Vein endothelial cell (primary cell): ENCODE measurements around a stretch of chr17.

GRCh38 chr17:31177249-31177964 lies 82.6 kb downstream of the NF1 start:
- CAGE, long polyA plus RNA = no peak

- CAGE, long polyA plus RNA = no peak
Measured at GRCh38 chr17:31279271-31279653, 17.8 kb downstream of the OMG start.

- CAGE, long polyA plus RNA = no peak
Measured at GRCh38 chr17:31349983-31350469, 28.6 kb upstream of the EVI2A start.

DNA sequence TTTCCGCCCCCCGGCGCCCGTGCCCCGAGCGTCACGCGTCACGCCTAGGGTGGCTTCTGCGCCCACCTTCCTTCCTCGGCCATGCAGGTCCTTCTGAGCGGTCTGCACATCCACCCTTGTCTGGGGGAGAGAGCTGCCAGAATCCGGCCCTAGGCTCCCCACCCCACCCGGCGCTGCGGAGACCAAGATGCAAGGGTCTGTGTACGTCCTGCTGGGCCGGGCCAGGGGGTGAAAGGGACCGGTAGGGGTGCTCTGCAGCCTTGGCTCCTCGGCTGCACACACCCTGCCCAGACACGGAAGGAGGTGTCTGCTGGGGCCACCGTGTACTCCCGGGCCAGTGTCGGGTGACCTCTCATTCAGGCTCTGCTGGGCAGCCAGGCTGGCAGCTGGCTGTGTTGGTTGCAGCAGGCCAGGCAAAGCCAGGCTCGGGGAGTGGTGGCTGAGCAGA lies 745 bp downstream of the RAB11FIP4 start:
- CAGE, long polyA plus RNA = no peak

GRCh38 chr17:31416263-31416978 lies 24.9 kb downstream of the RAB11FIP4 start:
- CAGE, long polyA plus RNA = no peak

GRCh38 chr17:31431997-31432693 lies 40.7 kb downstream of the RAB11FIP4 start:
- CAGE, long polyA plus RNA = no peak

DNA sequence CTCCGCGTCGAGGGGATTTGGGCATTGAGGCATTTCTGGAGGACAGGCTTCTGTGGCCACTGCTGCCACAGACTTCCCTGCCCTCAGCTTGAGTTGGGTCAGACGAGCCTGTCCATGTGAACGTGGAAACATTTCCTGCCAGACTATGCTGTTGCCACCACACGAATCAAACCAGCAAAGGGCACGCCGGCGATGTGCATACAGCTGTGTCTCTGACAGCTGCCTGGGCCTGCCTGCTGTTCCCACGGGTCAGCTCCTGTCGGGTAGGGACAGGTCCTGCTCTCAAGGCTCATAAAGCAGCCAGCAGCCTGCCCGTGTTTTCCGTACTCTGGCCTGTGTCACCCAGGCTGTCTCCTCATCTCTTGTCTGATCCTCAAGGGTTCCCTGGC lies 100.3 kb downstream of the RAB11FIP4 start:
- CAGE, long polyA plus RNA = no peak

GRCh38 chr17:31562483-31563048 lies 171.1 kb downstream of the RAB11FIP4 start:
- CAGE, long polyA plus RNA = no peak

DNA sequence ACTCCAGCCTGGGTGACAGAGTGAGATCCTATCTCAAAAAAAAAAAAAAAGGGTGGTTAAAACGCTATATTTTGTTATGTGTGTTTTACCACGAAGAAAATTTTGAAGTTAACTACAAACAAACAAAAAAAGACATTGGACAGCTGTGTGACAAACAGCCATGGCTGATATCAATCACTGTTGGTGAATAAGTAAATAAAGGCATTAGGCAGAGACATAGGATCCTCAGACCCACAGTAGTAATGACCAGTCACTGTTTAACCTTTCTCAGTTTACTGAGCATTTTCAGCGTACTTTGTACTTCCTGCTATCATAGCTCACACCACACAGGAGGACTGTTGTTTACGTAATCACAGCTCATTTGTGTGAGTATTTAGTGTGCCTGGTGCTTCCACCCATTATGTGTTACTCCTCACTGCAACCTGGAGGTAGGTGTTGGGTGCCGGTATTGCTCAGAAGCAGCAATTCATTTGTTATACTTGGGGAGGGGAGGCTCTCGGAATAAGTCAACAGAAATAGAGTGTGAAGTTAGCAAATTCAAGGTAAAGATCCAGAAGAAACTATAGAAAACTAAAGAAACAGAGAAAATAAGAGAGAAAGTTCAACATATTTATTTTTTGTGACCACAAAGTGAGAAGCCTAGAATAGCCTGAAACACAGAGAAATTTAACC lies 55.3 kb downstream of the COPRS start:
- CAGE, long polyA plus RNA = no peak

DNA sequence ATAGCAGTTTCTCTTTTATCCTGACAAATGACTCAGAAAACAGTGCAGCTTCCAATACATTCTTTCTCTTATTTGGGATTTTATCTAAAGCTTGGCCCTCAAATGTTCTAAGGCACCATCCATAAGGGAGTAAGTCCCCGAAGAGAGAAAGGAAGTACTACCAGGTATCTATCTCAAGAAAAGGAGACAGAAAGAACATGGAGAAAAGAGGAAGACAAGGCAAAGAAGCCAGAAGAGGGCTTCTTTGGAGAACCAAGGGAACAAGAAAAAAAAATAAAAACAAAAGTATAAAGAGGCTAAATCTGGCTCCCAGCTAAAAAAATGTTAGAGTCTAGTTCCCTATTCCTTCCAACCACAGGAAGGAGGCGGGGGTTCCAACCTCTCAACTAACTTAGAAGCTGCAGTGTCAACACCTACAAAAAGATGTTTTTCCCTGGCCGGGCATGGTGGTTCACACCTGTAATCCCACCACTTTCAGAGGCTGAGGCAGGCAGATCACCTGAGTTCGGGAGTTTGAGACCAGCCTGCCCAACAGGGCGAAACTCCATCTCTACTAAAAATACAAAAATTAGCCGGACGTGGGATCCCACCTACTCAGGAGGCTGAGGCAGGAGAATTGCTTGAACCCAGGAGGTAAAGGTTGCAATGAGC lies 13.4 kb downstream of the UTP6 start:
- CAGE, long polyA plus RNA = no peak

- CAGE, long polyA plus RNA = no peak
Measured at GRCh38 chr17:31994247-31995187, 12.7 kb upstream of the LRRC37B start.

DNA sequence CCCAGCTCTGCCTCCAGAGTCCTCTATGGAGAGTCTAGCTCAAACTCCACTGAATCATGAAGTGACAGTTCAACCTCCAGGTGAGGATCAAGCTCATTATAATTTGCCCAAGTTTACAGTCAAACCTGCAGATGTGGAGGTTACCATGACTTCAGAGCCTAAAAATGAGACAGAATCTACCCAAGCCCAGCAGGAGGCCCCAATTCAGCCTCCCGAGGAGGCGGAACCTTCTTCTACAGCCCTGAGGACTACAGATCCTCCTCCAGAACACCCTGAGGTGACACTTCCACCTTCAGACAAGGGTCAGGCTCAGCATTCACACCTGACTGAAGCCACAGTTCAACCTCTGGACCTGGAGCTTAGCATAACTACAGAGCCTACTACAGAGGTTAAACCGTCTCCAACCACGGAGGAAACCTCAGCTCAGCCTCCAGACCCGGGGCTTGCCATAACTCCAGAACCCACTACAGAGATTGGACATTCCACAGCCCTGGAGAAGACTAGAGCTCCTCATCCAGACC lies 14.9 kb downstream of the LRRC37B start:
- CAGE, long polyA plus RNA = no peak

DNA sequence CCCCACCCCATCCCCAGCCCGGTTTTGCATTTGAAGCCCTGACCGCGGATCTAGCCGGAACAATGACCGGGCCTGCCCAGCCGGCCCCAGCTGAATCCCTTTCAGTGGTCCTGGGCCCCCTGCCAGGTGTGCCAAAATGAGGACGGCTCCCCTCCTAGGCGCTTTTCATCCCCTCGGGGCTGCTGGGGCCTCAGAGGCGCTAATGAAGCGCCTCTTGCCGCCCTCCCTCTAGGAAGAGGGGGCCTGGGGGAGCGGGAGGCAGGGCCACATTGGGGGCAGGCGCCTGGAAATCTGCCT lies 57.1 kb upstream of the RHOT1 start:
- CAGE, long polyA plus RNA = no peak

DNA sequence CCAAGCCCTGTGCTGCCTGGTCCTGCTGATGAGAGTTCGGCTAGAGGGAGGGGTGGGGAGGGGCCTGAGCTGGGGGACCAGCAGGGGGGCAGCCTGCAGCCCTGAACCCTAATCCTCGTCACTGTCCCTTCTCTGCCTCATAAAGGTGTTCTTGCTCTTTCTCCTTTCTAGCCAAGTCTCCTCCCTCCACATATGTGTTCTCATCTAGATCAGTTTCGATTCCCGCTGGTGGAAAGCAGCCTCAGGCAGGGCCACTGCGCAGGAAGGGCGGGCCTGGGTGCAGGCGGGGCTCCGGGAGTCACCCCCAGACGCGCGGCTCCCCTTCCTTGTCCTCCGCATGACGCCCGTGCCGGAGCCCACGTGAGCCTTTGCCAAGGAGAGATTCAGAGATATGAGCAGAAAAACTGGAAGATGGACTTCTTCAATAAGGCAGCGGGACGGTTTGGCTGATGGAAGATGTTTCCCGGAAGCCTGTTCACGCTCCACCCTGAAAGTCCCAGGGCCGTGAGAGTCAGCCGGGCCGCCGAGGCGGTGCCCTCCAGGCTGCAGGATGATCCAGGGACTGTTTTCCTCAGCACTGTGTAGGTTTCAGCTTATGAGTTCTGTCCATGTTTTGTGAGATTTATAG lies 14.9 kb upstream of the RHOT1 start:
- CAGE, long polyA plus RNA = no peak

DNA sequence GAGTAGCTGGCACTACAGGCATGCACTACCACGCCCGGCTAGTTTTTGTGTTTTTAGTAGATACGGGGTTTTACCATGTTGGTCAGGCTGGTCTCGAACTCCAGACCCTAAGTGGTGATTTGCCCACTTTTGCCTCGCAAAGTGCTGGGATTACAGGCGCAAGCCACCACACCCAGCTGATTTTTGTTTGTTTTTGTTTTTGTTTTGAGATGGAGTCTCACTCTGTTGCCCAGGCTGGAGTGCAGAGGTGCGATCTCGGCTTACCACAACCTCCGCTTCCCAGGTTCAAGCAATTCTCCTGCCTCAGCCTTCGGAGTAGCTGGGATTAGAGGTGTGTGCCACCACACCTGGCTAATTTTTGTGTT lies 8.9 kb downstream of the ZNF207 start:
- CAGE, long polyA plus RNA = no peak

- CAGE, long polyA plus RNA = no peak
Measured at GRCh38 chr17:32383922-32384289, 33.9 kb downstream of the ZNF207 start.

DNA sequence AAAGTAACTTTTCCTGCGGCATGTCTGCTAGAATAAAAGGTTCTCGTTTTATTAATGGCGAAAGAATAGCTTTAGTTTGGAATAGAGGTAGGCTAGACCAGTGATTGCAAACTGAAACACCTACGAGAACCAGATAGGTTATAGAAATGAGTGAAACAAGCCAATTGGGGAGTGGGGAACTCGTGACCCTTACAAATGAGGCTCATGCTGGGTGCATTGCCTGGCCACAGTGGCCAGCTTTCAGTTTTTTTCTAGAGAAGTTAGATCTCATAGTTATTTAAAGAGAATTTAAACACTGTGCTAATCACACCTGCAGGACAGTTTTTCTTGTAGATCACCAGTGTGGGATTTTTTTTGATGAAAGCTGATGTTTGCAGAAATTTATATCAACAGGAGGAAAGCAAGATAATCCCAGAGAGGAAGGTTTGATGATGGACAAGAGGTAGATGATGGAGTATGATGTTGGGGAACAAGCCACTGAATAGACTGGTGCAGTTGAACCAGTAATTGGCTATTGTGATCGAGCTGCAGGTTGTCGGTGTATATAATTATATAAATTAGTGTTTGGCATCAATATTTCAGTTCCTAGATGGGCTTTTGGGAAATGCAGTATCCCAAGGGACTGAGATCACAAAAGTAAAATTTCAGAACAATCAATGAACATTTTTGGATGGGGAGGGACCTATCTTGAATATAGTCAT lies 36.5 kb downstream of the ZNF207 start:
- CAGE, long polyA plus RNA = no peak

DNA sequence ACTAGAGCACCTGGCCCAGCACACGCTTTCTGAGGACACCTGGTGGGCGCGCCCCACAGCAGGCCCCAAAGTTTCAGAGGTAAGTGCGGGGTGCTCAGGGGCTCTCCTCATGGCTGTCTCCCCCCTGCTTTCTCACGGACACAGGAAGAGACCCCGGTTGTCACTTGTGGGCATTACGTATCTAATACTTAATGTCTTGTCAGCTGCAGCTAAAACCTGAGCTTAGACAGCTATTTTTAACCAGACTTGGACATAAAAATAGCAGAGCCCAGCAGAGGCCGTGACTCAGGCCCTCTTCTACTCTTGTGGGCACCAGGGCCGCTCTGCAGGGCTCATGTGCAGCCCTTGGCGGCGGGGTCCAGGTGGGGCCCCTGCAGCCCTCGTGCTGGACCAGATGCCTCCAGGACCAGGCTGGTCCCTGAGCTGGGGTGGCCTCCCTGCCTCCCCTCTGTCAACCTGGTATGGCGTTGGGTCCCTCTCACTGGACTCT lies 9.5 kb downstream of the CDK5R1 start:
- CAGE, long polyA plus RNA = no peak

DNA sequence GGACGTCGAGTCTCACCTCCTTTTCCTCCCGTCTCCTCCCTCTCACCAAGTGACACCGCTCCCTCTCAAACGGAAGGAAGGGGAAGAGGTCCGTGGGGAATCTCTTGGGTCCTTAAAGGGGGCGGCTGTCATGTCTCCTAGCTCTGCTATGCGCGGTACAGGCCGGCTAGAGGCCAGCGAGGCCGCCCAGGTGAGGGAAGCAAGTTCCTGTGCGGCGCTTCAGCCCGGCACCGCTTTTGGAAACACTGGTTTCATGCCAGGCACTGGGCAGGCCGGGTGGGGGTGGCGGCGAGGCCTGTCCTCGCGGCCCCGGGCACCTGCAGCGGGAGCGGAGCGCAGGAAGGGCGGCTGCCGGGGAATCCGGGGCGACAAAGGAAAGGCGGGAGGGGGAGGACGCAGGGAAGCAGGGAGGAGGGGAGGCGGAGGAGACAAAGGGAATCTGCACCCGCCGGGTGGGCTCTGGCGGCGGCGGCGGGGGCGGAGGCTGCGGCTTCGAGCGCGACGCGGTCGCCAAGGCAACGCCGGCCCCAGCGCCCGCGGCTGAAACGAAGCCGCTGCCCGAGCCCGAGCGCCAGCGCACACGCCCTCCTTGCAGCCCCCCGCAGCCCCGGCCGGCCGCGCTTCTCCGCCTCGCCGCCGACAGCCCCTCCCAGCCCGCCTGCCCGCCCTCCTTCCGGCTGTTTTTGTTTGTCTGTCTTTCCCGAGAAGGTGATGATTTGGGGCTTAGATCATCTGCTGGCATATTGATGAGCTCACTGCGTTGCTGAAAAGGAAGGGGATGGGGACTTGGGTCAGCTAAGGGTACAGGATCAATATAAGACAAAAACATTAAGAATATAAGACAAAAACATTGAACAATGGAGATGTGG lies 32.5 kb downstream of the CDK5R1 start:
- CAGE, long polyA plus RNA = no peak

DNA sequence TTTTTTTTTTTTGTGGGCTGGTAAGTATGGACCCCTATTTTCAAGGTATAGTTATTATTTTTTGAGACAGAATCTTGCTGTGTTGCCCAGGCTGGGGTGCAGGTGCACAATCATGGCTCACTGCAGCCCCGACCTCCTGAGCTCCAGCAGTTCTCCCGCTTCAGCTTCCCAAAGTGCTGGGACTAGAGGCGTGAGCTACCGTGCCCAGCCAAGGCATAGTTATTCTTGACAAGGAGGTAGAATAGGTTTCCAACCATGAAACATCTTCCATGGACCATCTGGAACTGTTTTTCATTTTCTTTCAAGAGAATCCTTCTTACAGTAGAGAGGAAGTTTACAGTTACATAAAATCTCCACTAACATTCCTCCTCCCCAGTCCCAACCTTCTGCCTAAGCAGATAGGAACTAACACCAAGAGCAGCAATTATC lies 39.8 kb downstream of the CDK5R1 start:
- CAGE, long polyA plus RNA = no peak